ENCODE measurements around a stretch of chr7.

- RRBS, result no CpG with 5 or more reads among the region's 6 CpGs
Observed at GRCh38 chr7:101021662-101022243, 1.9 kb downstream of the MUC17 start.

DNA sequence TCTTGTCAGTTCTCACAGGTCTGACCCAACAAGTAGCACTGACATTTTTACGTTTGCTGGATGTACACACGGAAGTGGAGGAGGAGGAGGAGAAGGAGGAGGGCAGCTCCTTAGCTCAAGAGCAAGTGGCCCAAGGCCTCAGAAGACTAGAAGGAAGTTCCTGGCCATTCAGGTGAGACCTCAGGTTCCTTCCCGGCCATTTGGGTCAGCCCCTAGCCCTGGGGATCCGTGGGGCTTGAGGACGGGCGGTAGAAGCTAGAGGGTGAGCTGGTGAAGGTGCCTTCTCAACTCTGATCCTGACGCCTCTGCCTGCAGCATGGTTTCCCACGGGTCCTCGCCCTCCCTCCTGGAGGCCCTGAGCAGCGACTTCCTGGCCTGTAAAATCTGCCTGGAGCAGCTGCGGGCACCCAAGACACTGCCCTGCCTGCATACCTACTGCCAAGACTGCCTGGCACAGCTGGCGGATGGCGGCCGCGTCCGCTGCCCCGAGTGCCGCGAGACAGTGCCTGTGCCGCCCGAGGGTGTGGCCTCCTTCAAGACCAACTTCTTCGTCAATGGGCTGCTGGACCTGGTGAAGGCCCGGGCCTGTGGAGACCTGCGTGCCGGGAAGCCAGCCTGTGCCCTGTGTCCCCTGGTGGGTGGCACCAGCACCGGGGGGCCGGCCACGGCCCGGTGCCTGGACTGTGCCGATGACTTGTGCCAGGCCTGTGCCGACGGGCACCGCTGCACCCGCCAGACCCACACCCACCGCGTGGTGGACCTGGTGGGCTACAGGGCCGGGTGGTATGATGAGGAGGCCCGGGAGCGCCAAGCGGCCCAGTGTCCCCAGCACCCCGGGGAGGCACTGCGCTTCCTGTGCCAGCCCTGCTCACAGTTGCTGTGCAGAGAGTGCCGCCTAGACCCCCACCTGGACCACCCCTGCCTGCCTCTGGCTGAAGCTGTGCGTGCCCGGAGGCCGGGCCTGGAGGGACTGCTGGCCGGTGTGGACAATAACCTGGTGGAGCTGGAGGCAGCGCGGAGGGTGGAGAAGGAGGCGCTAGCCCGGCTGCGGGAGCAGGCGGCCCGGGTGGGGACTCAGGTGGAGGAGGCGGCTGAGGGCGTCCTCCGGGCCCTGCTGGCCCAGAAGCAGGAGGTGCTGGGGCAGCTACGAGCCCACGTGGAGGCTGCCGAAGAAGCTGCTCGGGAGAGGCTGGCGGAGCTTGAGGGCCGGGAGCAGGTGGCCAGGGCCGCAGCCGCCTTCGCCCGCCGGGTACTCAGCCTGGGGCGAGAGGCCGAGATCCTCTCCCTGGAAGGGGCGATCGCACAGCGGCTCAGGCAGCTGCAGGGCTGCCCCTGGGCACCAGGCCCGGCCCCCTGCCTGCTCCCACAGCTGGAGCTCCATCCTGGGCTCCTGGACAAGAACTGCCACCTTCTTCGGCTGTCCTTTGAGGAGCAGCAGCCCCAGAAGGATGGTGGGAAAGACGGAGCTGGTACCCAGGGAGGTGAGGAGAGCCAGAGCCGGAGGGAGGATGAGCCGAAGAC is 2.3 kb downstream of the TRIM56 start:
- RRBS, result 89% methylated on average over 32 of the region's 78 CpGs

DNA sequence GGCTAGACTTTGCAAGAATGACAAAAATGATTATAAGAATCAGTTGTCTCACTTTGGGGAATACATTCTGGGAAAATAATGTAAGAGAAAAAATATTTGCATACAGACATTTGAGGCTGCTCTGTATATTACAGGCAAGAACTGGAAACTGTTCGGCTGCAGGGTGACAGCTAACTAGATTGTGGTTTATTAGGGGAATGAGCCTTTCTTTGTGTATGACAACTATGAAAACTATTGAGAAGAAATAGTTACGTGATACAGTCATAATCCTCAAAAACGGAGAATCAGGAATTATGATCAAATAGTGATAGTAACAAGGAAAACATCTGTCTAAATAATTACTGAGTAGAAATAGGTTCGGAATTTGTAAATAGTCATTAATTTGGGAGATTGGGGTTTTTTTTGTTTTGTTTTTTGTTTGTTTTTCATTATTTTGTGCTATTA is 8.7 kb downstream of the TRIM56 start:
- RRBS, result no CpG with 5 or more reads among the region's 4 CpGs

DNA sequence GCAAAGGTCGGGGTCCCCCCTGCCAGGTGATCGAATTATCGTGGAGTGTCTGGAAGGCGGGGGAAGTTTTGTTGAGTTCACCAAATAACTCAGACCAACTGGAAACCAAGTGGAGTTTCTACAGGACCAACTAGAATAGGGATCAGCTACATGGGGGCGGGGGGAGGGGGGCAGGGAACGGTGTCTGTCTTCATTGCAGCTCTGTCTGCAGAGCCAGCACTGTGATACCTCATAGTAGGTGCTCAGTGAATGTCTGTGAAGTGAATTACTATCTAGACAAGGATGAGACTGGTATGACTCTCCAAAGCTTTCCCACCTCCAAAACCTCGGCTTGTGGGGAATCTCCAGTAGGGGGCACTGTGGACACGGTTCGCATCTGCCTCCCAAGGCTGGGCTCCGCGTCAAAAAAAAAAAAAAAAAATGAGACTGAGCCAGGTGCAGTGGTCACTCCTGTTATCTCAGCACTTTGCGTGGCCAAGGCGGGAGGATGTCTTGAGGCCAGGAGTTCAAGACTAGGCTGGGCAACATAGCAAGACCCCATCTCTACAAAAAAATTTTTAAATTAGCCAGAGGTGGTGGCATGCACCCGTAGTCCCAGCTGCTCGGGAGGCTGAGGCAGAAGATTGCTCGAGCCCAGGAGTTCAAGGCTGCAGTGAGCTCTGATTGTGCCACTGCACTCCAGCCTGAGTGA is 9.5 kb downstream of the TRIM56 start:
- RRBS, result no CpG with 5 or more reads among the region's 16 CpGs

DNA sequence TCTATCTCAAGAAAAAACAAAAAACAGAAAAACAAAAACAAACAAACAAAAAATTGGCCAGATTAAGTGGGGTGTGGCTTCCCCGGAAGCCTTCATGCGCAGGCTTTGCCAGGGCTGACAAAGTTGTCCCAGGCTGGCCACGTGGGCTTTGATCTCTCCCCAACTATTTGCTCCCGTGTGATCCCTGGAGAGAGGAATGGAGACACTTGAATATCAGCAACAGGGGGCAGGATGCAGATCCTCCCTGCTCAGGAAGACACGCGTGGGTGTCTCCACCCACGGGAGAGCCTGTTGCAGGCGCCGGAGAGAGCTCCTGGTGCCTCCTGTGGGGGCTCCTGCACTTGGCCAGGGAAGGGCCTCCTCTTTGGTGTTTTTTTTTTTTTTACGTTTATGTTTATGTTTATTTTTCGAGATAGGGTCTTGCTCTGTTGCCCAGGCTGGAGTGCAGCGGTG is 18.9 kb downstream of the TRIM56 start:
- RRBS, result no CpG with 5 or more reads among the region's 12 CpGs

GRCh38 chr7:101138952-101139378 is 12.1 kb downstream of the SERPINE1 start:
- RRBS, result no CpG with 5 or more reads among the region's 5 CpGs

- RRBS, result no CpG with 5 or more reads among the region's 16 CpGs
Observed at GRCh38 chr7:101234672-101235507, 2.7 kb downstream of the CLDN15 start.

GRCh38 chr7:101238683-101239069 is 1.1 kb upstream of the CLDN15 start:
- RRBS, result 53% methylated on average over 3 of the region's 13 CpGs

DNA sequence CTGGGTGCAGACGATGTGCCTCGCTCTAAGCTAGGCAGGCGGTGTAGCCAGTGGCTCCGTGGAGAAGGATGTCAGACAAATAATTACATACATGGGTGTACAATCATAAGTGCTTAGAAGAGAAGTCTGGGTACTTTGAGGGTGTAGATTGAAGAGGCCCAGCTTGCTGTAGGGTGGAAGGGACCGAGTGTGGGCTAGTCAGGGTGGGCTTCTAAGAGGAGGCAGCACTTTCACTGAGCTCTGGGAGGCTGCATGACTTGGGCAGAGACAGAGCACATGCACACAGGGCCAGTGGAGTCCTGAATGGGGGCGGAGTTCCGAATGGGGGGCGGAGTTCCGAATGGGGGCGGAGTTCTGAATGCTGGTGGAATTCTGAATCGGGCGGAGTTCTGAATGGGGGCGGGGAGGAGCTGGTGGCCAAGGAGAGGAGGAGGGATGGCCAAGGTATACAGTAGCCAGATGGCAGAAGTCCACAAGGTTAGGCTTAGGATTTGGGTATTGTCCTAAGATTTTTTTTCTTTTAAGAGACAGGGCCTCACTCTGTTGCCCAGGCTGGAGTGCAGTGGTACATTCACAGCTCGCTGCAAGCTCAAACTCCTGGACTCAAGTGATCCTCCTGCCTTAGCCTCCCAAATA is 74.5 kb downstream of the COL26A1 start:
- RRBS, result no CpG with 5 or more reads among the region's 14 CpGs

DNA sequence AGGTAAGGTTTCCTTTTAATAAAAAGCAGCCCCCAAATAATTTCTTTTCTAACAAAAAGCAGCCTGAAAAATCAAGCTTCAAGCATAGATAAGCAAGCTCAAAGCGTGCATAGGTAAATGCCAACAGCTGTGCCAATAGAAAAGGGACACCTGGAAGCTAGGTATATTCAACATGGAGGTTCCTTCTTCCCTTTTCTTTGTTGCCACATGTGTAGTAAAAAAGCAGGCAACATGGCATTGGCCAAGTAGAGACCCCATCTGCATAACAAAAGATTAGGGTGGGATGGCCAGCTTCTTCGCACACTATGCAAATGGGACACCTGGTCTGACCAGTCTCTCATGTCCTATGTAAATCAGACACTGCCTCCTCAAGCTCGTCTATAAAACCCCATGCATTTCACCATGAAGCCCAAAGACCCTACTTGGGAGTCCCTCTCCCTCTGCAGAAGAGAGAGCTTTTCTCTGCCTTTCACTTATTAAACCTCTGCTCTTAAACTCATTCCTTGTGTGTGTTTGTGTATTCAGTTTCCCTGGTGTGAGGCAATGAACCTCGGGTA is 54.0 kb downstream of the MYL10 start:
- RRBS, result no CpG with 5 or more reads among the region's 4 CpGs

- RRBS, result 64% methylated on average over 5 of the region's 22 CpGs
Observed at GRCh38 chr7:101598197-101598915, 30.7 kb downstream of the MYL10 start.

DNA sequence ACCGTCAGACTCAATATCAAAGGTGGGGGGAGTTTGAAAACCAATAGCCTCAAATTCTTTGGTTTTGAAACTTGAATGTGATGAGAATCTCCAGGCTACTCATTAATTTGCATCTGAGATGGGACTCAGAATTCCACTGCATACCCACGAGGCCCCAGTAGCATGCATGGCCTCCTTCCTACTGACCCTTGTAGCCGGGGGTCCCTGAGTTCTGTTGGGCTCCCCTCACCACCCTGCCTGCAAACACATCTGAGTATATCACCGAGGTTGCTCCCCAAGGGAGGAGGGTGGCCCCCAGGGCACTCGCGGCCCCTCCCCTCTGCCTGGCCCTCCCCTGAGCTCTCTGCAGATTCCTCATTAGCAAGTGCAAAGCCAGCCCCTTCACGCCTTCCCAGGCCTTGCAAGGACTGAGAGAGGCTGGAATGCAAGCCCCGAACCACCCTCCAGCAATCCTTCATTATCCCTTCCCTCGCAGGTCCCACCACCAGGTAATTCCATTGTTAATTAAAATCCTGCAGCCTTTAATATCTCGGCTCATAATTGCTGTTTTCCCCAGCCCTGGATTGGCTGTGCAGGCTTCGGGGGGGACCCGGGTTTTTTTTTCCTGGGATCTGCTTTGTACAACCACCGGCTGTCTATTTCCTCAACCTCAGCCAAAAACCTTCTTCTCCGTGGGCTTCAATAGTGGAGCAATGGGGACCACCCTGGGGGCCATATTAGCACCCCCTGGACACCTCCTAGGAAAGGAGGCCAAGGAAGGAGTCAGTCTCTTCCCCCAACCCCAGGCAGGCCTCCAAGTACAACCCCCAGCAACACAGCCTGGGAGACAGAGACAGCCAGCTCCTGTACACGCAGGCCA is 35.4 kb upstream of the MYL10 start:
- RRBS, result no CpG with 5 or more reads among the region's 15 CpGs

DNA sequence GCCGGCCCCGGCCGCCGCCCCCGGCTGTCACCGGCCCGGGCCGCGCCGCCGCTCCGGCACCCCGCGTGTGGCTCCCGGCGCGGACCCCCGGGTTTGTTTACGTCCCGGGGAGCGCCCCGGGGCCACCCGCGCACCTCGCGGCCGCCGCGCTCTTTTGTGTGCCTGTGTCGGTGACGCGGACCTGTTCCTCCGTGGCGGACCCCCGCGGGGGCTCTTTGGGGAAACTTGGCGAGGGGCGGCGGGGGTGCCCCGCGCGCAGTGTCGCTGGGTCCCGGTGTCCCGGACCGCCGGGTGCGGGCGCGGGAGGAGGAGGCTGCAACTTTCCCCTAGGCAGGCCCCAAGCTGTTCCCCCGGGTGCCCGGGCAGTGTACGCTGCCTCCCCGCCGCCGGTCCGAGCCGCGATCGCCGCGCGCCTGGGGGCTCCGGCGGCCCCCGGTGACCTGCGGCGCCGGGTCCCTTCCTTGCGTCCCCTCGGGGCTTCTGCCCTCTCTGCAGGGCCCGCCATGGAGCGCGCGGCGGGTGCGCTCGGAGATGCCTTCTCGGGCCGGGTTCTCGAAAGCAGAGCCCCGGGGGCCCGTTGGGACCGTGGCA is 494 bp upstream of the CUX1 start:
- RRBS, result 1% methylated on average over 30 of the region's 84 CpGs

DNA sequence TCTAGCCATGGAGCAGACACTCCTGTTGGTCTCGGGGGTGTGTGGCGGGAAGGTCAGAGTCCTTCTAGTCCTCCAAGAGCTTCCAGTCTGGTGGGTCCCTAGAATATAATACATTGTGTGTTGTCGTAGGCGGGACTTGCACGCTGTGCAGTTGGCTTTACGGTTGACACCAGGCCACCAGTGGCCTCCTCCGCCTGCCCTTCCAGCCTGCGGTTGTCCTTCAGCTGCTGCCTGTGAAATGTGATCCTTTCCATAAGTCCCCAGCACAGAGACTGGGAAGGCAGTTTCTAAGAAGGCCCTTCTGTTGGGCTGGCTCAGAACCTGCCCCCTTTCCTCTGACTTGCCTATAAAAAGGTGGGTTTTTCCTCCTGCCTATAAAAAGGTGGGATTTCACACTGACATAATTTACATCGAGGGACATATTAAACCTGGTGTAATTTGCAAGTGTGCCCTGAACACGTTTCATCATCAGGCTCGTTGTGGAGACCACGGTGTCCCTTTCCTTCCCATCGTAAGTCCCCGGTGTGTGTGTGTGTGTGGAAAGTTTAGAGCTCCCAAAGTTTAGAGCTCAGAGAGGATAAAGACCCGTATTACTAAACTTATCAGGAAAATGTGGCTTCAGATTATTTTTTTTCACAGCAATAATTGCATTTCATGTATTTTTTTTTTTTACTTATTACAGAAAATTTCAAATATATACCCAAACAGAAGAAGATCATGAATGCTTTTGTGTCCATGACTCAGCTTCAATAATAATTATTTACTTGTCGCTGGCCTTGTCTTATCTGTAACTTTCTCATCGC is 45.0 kb downstream of the CUX1 start:
- RRBS, result no CpG with 5 or more reads among the region's 17 CpGs

- RRBS, result no CpG with 5 or more reads among the region's 4 CpGs
Observed at GRCh38 chr7:101926801-101927247, 109.4 kb downstream of the CUX1 start.

GRCh38 chr7:101953047-101953452 is 135.6 kb downstream of the CUX1 start:
- RRBS, result no CpG with 5 or more reads among the region's 11 CpGs

DNA sequence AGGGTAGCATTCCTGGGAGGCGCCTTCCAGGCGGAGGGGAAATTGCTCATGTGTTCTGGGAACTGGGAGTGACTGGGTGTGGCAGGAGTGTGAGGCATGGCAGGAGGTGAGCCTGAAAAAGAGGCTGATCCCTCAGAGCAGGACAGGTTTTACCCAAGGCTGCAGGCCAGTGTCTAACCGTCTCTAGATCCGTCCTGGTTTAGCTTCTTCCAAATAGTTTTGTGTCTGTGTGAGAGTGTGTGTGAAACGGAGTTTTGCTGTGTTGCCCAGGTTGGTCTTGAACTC is 222.7 kb upstream of the SH2B2 start:
- RRBS, result no CpG with 5 or more reads among the region's 5 CpGs

DNA sequence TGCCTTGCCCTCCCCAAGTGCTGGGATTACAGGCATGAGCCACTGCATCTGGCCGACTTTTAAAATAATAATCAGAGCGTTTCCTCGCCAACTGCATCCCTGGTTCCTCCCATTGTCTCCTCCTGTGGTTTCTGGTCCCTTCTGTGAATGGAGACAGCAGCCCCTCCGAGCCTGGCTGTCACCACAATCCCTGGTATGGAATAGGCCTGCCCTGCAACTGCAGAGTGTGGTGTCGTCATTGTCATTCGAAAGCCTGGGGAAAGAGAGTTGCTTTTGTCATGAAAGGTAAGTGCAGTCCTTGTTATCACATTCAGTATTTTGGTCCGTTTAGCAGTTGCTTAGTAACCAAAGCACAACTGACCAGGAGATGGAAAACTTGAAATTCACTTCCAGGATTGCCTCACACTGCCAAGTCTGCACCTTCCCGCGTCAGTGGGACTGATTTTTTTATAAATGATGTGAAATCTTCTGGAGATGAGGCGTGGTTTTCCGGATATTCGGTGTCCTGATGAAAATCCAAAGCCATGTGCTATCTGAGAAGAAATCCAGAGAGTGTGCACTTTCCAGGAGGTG is 133.9 kb upstream of the SH2B2 start:
- RRBS, result no CpG with 5 or more reads among the region's 12 CpGs

- RRBS, result 5% methylated on average over 6 of the region's 21 CpGs
Observed at GRCh38 chr7:102293102-102293479, 6.4 kb downstream of the SH2B2 start.

DNA sequence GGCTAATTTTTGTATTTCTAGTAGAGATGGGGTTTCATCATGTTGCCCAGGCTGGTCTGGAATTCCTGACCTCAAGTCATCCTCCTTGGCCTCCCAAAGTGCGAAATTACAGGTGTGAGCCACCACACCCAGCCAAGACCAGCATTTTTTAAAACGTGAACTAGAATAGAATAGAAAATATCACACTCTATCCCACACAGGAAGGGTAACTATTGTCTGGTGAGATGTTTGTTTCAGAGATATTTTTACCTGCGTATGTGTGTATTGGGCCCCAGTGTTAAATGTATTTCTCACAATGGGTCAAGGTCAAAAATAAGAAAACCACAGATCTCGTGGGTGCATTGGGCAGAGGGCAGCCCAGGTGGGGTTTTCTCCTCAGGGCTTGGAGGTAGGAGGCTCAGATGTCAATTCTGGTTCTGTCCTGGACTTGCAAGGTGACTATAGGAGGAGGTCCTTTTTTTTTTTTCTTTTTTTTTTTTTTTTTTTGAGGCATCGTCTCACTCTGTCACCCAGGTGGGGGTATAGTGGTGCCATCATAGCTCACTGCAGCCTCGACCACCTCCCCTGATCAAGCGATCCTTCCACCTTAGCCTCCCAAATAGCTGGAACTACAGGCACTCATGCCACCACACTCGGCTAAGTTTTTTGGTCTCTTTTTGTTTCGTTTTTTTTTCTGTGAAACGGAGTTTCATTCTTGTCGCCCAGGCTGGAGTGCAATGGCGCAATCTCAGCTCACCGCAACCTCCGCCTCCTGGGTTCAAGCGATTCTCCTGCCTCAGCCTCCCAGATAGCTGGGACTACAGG is 19.0 kb downstream of the SH2B2 start:
- RRBS, result no CpG with 5 or more reads among the region's 15 CpGs